ENCODE data around the genes RRAGD, GJA10 and POU3F2.

DNA sequence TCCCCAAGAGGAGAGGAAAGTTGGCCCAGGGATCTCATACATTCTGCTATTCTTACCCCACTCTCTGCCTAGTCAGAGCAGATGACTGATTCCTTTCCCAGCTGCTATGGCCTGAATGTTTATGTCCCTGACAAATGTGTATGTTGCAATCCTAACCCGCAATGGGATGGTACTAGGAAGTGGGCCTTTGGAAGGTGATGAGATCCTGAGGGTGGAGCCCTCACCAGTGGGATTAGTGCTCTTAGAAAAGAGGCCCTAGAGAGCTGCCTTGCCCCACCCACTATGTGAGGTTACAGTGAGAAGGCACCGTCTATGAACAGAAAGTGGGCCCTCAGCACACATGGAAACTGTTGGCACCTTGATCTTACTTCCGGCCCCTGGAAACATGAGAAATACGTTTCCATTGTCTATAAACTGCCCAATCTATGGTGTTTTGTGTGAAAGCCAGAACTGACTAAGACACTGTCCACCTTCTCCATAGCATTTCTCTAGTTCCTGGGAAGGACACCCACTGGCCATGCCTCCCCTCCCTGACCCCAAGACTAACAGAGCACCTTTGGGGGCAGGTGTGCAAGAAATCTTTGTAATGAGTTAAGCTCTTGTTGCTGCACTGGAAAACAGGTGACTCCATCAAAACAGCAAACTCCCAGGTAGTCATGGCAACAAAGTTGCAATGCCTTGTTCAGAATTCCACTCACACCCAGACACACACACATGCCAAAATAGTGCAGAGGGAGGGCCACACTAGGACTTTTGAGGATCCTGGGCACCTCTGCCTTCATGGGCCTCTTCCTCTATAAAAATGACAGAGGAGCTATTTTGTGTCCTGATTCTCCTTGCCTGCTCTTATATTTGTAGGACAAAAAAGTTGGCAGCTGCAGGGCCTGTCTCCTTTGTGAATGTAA, 16.2 kb downstream of the GABRR2 start:
- PRO-cap = no peak
- RAMPAGE, long total RNA = no peak

GRCh38 chr6:89412033-89412979, at the start of gene RRAGD:
Gene RRAGD, minus strand, starts transcription at chr6:89412273.
- PRO-cap = no peak
- RAMPAGE, long total RNA = no peak

GRCh38 chr6:89671980-89672382, 33.4 kb upstream of the LYRM2 start:
- PRO-cap = no peak
- RAMPAGE, long total RNA = no peak

- PRO-cap = no peak
- RAMPAGE, long total RNA = no peak
Observed at GRCh38 chr6:89692276-89692850, 53.8 kb upstream of the LYRM2 start.

DNA sequence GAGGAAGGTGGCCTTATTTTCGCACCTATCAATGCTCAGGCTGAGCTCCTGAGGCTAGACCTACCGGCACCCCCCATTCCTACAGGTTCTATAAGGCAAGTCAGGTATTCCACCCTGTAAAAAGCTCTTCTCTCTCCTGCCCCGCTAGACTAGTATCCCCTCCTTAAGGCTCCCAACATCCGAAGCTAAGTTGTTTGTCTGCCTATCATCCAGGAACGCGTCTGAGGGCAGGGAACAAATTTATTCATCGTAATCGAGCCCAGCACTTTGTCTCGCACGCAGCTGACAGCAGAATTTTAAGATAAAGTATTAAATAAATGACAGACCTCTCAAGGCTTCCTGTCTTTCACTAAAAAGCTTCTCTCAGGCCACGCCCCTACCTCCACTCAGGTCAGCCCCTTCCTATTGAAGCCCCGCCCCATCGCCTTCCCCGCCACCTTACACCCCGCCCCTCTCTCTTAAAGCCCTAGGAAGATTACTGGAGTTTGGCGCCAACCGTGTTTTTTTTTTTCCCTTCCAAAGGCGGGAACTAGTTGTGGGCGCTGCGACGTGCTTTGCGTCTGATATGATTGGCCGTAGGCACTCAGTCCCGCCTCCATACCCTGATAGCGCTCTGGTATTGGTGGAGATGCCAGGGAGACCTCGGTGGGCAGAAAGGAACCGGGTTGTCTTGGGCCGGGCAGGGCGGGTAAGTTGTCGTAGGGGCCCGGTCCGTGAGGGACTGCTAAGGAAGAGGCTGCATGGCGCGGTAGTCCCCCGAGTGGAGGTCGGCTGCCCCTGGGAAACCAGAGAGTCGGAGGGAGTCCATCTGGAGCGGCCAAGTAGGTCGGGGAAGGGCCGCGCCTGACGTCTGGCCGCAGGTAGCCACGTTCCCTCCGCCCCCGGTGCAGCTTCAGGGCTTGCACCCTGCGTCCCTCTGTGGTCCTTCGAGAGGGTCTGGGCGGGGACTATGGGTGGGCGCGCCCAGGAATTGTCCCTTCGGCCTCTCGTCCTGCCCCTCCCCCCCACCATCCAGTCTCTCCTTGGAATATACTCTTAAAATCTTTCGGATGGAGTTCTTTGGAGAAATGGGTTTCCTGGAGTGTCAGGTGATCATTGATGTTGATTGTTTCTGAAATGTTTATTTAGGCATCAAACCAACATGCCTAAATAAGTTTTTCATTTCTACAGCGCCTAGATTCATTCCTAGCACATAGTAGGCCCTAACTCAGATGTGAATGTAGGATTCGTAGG, 10.1 kb upstream of the MDN1 start:
- PRO-cap = unidirectional peak, minus-strand start at position 92 of the sequence; bidirectional peak, plus-strand start at position 691 of the sequence, minus-strand start at position 318 of the sequence
- RAMPAGE, long total RNA = no peak

DNA sequence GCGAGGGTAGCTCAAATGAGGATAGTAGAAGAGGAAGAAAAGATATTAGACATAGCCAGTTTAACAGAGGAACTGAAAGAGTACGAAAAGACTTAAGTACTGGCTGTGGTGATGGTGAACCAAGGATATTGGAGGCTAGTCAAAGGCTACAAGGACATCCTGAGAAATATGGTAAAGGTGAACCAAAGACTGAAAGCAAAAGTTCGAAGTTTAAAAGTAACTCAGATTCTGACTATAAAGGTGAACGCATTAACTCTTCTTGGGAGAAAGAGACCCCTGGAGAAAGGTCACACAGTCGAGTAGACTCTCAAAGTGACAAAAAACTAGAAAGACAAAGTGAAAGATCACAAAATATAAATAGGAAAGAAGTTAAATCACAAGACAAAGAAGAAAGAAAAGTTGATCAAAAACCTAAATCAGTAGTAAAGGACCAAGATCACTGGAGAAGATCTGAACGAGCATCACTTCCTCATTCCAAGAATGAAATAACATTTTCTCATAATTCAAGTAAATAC, 31.8 kb upstream of the GJA10 start:
- PRO-cap = no peak
- RAMPAGE, long total RNA = no peak

GRCh38 chr6:89894053-89894576, at the start of gene GJA10:
Gene GJA10, plus strand, starts transcription at chr6:89894469.
- PRO-cap = no peak
- RAMPAGE, long total RNA = no peak

DNA sequence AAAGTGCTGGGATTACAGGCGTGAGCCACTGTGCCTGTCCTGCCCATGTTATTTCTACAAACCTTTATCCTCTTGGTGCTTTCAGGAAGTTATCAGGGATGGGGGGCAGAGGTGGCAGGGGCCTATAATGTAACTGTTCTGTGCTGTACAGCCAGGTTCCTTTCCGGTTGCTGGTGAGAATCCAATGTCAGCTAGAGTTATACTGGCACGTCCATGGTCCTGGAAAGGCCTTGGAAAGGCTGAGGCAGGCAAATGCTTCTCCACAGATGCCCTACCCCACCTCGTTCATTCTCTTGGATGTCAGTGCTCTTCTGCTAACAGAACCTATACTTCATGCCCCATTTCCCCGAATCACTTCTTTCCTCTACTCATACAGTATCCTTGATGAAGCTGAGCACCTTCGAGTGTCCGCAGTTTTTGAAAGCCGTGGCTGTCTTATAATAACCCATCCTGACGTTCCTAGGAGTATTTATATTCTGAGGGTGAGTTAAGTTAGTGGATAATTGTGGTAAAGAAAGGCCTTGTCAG, 153.0 kb downstream of the GJA10 start:
- PRO-cap = no peak
- RAMPAGE, long total RNA = no peak

DNA sequence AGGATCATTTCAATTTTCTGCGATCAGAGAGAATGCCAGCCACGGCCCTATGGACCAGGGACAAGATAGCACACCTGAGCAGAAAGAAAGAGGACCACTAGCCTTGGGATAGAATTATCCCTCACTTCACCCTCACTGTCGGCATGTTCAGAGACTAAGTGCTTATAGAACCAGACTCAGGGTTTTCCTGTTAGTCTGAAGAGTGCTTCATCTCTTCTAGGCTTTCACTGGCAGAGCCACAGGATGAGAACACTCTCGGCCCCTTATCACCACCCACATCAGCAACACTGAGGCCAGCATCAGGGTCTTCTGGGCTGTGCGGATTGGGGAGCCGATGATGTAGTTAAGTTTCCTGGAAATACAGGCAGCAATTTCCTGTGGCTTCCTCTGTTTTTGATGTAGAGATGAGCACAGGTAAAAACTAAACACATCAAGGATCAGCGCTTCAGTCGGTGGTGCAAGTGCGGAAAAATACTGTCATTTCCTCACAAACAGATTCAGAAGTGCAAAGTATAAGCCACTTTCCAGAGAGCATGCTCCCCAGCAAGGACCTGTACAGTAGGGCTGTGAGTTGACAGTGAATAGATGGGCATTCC, 62.7 kb downstream of the BACH2 start:
- PRO-cap = no peak
- RAMPAGE, long total RNA = no peak

DNA sequence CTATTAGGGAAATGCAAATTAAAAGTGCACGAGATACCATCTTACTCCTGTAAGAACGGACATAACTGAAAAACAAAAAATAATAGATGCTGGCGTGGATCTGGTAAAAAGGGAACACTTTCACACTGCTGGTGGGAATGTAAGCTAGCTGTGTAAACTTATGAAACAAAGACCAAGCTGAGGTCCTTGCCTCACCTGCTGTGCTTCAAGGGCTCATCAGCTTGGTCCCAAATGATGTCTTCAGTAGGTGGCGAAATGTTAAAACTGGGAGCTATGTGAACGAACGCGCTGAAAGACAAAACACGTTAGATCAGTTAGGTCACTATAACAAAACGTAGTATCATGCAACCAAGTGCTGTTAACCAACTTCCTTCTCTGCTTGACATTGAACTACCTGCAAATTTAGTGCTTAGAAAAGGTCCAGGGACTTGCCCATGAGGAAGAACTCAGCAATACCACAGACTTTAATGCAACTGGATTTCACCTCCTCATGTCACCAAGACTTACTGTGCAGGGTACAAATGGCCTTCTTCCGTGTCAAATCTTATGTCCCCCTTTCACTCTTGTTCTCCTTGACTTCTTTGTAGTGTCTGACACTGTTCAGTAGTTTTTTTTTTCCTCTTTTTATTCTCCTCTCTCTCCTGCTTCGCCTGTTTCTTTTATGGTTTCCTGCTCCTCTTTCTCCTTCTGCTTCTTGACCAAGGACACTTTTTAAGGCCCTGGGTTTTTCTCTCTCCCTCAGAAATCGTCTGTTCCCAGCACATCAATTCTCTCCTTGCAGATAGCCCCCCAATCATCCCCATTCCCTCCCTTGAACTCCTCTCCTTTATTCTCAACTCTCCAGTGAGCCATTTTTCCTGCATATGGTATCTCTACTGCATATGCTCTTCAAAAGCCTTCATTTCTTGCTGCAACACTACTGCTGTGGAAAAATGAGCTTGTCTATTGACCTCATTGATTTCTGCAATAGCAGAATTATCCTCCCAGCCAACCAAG, 24.7 kb downstream of the BACH2 start:
- PRO-cap = no peak
- RAMPAGE, long total RNA = no peak

DNA sequence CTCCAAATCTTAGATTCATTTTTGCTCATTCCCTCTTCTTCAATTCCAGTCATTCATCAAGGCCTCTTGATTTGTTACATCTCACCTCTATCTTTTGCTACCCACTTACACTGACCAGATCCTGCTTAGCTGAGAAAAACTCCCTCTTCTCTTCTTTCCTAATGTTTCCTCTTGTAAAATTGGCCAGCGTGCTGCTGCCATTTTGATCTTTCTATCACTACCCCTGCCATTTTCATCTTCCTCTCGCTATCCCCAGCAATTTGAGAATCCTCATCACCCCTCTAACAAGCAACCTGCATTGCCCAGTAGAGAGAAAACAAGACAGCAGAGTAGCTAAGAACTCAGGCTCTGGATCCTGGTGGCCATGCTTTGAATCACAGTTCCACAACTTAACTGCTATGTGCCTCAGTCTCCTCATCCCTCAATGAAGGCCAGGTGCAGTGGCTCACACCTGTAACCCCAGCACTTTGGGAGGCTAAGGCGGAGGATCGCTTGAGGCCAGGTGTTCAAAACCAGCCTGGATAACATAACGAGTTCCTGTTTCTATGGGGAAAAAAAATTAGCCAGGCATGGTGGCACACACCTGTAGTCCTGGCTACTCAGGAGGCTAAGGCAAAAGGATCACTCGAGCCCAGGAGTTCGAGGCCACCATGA, 23.9 kb downstream of the BACH2 start:
- PRO-cap = no peak
- RAMPAGE, long total RNA = no peak

- PRO-cap = no peak
- RAMPAGE, long total RNA = no peak
Observed at GRCh38 chr6:90368847-90369239, 72.2 kb upstream of the BACH2 start.

DNA sequence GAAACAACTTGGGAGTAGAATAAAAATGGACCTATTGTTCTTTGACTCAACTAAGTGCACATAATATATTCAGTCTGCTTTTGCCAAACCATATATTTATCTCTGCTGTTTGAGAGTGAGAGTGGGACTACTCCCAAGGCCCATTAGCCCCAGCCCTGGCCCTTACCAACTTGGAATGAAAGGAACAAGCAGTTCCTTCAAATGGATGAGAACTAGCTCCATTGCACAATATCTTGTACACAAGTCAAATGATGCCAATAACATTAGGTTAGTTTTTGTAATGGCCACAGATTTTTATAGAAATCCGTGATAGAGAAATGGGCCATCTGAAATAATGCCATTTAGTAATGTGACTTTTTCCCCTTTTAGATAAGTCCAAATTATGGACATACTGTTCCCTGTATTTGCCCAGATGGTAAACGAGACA, 117.0 kb downstream of the MAP3K7 start:
- PRO-cap = no peak
- RAMPAGE, long total RNA = no peak

DNA sequence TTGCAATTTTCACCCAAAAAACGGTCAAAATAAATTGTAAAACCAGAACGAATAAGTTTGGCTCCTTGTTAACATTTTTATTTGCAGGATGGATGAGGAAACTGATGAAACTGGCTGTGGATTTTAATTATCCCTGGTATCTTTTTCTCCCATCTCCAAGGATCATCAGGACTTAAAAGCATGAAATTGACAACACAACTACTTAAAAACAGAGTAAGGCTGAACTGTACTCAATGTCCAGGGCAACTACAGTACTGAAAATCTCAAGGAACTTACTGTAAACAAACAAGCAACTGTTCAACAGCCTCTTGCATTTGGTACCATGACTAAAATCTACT, 72.8 kb downstream of the MAP3K7 start:
- PRO-cap = no peak
- RAMPAGE, long total RNA = no peak

- PRO-cap = no peak
- RAMPAGE, long total RNA = no peak
Observed at GRCh38 chr6:90579308-90579825, 7.5 kb downstream of the MAP3K7 start.

GRCh38 chr6:91299388-91300006, 712.6 kb upstream of the MAP3K7 start:
- PRO-cap = no peak
- RAMPAGE, long total RNA = no peak

DNA sequence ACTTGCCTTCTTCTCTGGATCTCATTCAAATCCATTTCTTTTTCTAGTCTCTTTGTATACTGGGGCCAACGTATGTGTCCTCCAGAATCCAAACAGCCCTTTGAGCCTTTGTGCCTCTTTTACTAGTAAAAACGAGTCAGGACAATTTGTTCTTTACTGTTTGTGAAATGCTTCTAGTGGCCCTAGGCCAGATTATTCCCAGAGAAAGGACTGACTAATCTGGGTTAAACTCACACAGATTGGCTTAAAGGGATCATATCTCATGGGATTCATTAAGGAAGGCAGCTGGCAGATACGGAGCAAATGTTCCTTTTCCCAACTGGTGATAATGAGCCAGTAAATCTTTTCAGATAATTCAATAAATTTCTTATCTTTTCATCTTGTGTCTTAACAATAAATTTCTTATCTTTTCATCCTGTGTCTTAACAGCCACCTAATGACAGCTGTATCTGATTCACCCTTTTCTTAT, 32.0 kb upstream of the MANEA start:
- PRO-cap = no peak
- RAMPAGE, long total RNA = no peak

GRCh38 chr6:96601659-96602014, 38.7 kb downstream of the FHL5 start:
- PRO-cap = no peak
- RAMPAGE, long total RNA = no peak

GRCh38 chr6:98787978-98788481, 46.3 kb upstream of the POU3F2 start:
- PRO-cap = no peak
- RAMPAGE, long total RNA = no peak

GRCh38 chr6:98834438-98835589, at the start of gene POU3F2:
Gene POU3F2, plus strand, starts transcription at chr6:98834574.
- PRO-cap = no peak
- RAMPAGE, long total RNA = no peak

Measured in Karpas-422 (cell line).